Measurements from ENCODE around the gene KIAA0232.

- RRBS, result no CpG with 5 or more reads among the region's 10 CpGs
These were observed 14.2 kb upstream of the KIAA0232 start for GRCh38 chr4:6768178-6768821.

GRCh38 chr4:6780231-6780703 is 2.3 kb upstream of the KIAA0232 start:
- RRBS, result no CpG with 5 or more reads among the region's 4 CpGs

DNA sequence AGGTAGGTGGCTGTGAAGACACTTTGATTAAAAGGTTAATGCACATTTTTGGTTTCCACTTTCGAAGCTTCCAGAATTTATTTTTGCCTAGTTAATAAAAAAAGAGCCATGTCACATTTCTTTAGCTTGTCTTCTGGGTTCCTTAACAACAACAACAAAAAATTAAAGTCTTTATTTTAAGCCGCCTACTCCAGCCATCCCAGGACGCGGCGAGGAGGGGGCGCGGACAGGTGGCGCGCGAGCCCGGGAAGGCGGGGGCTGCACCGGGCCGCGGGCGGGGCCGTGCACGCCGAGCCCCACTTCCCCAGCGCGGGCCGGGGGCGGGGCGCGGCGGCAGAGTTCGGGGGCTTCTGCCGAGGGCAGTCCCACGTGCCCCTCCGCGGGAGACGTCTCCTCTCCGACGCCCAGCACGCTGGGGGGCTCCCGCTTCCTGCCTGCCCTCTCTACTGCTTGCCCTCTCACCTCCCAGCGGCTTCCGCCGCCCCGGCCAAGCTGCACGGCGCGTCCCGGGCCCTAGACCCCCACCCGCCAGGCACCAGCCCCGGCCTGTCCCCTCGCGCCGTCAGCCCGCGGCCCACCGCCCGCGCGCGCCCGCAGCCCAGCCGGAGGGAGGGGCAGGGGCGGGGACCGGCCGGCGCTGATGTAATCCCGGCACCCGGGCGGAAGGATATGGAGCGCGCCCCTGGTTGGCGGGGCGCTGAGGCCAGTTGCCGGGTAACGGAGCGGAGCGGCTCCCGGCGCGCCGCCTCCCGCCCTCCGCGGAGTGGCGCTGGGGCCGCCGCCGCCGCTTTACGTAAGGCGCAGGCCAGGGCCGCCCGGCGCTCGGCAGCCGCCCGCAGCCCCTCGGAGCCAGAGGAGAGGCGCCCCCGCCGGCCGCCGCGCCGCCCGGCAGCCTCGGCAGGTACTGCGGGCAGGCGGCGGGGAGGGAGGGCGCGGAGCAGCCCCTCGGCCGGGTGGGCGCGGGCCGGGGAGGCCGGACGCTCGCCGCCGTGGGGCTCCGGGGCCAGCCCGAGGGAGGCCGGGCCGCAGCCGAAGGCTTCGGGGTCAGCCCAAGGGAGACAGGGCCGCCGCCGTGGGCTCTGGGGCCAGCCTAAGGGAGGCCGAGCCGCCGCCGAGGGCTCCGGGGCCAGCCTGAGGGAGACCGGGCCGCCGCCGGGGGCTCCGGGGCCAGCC is at the start of gene KIAA0232:
Gene KIAA0232 (plus strand): TSS at position 787 of the 1,173 bp plus-strand sequence.
- RRBS, result under 1% methylated on average over 70 of the region's 137 CpGs

- RRBS, result under 1% methylated on average over 40 of the region's 95 CpGs
These were observed 935 bp downstream of the KIAA0232 start for GRCh38 chr4:6783114-6784210.

DNA sequence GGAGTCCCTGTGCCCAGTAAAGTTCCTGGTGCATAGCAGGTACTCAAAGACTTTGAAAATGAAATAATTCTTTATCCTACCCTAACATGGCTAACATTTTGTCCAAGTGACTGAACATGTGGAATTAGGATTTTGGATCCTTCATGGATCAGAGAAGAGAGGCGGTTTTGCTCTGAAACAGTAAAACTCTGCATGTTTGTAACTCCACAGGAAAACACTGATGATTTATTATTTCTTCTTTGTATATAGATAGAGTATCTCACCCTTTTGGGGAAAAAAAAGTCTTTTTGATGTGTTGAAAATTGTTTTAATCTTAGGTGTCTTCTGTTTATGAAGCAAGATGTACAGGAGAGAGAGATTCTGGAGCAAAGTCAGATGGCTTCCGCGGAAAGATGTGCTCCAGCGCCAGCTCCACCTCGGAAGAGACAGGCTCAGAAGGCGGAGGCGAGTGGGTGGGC is 29.1 kb upstream of the TBC1D14 start:
- RRBS, result no CpG with 5 or more reads among the region's 7 CpGs

DNA sequence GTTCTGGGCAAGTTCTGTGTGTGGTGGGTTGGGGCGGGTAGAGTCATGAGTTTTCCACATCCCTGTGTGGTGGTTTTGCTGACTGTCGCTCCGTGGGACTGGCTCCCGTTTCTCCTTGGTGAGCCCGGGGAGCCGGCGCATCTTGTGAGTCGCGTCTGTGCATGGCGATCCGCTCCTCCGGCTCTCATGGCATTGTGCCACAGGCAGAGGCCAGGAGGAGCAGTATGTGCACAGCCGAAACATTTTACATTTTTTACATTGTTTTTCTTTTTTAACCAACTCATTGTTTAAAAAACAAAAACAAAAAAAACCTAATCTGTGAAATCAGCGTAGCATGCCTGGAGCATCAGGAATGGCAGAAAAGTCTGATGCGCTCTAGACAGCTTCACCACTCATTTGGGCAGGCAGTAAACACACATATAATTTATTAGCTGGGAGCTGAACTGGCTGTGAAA is 27.6 kb upstream of the TBC1D14 start:
- RRBS, result 86% methylated on average over 7 of the region's 15 CpGs

DNA sequence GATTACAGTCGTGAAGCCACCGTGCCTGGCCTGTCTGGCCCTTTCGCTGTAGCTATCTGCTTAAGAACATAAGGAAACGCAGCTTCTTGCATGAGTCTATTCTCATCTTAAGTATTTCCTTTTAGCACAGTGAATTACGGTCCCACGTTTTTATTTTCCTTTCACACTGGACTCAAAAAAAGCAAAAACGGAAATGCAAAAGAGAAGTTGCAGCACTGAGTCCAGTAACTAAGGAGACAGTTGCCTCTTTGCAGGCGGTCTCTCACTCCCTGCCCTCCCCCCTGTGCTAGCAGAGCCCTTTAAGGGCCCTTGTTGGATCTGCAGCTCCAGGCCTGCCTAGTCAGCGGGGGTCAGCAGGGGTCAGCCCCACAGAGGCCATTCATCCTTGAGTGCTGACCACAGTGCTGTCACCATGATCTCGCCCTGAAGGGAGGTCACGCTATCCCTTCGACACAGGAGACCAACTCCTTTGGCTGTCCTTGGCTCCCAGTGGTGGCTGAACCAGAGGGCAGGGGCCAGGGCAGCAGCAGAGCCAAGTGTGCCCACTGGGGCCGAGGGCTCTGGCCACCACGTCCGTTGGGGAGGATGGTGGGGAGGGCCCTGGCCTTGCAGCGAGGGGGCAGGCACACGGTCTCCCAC is 21.7 kb upstream of the TBC1D14 start:
- RRBS, result no CpG with 5 or more reads among the region's 17 CpGs

DNA sequence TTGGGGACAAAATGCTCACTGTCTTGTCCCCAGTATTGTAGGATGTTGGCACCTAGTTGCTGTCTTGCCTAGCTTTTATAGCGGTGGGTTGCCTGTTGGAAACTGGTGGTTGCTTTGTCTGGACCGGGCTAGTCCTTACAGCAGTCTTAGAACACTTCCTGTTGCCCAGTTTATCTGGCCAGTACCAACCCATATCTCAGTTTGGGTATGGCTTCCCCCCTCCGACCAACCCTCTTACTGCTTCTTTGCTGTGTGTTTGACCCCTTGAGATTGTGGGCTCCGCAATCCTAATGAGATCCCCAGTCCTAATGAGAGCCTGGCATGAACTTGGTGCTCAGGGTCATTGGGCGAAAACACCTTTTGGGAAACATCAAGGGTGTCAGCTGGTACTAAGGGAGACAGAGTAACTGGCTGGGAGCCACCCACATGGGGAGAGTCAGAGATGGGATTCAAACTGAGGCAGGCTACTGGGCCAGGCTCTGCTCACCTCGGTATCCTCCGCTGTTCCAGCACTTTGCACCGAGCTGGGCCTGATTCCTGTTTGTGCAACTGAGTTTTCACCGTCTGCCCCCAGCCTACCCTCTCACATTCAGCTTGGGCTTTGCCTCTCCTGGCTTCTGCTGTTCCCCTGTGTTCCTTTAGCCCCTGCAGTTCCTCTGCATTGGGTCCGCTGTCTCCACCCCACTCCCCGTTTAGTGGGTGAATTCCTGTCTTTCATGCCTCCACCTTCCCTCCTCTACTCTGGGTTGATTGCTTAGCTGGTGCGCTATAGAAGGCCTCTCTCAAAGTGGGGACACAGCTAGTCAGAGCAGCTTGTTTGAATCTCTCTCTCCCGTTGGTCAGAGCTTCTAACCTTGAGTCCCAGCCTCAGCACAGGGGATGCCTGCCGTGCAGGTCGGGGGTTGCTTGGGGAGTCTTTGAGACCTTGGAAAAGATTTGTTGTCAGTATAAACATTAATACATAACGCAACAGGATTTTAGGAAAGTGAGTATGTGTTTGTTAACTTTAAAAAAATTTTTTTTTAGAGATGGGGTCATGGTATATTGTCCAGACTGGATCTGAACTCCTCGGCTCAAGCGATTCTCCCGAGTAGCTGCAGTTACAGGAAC is 1.7 kb downstream of the TBC1D14 start:
- RRBS, result no CpG with 5 or more reads among the region's 19 CpGs

- RRBS, result no CpG with 5 or more reads among the region's 17 CpGs
These were observed 16.5 kb downstream of the TBC1D14 start for GRCh38 chr4:6926102-6926647.

- RRBS, result no CpG with 5 or more reads among the region's 19 CpGs
These were observed 17.4 kb downstream of the TBC1D14 start for GRCh38 chr4:6926648-6927862.

GRCh38 chr4:7044969-7045490 is 1.9 kb downstream of the TADA2B start:
- RRBS, result 92% methylated on average over 3 of the region's 12 CpGs

- RRBS, result no CpG with 5 or more reads among the region's 8 CpGs
These were observed 6.5 kb downstream of the TADA2B start for GRCh38 chr4:7049716-7049997.

DNA sequence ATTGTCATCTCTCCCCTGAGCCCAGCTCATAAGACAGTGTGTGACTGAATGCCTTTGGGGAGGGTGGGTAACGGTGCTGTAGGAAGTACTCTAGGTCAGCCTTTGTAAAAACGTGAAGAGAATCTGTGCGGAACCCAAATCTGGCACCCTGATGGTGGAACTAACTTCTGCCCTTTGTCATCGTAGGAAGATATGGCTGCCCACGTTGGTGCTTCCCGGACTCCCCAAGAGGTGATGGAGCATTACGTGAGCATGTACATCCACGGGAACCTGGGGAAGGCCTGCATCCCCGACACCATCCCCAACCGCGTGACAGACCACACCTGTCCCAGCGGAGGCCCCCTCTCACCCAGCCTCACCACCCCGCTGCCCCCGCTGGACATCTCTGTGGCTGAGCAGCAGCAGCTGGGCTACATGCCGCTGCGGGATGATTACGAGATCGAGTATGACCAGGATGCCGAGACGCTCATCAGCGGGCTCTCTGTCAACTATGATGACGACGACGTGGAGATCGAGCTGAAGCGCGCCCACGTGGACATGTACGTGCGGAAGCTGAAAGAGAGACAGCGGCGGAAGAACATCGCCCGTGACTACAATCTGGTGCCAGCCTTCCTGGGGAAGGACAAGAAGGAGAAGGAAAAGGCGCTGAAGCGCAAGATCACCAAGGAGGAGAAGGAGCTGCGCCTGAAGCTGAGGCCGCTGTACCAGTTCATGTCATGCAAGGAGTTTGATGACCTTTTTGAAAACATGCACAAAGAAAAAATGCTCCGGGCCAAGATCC is 10.9 kb downstream of the TADA2B start:
- RRBS, result no CpG with 5 or more reads among the region's 39 CpGs

DNA sequence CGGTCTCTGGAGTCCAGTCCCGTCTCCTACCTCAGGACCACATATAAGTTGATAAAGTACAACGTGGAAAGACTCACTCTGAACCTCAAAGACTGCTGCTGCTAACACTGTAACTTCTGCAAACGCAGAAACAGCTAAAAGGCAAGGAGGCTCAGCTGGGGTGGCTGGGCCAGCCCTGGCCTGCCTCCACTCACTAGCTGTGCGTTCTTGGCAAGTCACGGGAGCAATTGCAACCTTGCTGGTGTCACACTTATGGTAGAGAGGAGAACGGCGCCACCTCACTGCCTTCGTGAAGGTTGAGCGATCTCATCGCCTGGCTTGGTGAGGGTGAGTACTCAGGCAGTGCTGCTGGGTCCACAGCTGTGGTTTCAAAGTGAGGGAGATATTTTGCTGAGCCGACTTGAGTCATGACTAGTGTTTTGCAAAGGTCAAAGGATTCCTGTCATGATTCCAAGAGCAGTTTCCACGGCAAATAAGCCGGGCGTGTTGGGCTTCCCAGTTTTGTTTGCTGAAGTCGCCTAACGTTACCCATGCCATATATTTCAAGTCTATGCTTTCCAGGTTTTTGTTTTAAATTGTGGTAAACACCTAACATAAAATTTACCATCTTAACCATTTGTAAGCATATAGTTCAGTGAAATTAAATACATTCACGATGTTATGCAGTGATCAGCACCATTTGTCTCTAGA is 57.2 kb upstream of the GRPEL1 start:
- RRBS, result 83% methylated on average over 1 of the region's 18 CpGs

DNA sequence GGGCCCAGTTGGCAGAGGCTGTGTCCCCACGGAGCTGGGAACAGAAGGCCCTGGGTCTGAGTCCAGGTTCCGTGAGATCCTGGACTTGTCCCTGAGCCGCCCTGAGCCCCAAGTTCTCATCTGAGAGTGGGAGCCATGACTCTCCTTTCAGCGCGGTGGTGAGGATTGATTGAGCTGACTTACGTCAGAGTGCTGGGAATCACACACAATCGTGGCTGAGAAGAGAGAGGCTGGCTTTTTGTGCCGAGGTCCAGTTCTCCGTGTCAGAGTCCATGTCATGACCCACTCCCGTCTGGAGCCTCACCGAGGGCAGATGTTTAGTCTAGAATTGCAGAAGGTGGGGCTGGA is 97.9 kb downstream of the PSAPL1 start:
- RRBS, result no CpG with 5 or more reads among the region's 11 CpGs

DNA sequence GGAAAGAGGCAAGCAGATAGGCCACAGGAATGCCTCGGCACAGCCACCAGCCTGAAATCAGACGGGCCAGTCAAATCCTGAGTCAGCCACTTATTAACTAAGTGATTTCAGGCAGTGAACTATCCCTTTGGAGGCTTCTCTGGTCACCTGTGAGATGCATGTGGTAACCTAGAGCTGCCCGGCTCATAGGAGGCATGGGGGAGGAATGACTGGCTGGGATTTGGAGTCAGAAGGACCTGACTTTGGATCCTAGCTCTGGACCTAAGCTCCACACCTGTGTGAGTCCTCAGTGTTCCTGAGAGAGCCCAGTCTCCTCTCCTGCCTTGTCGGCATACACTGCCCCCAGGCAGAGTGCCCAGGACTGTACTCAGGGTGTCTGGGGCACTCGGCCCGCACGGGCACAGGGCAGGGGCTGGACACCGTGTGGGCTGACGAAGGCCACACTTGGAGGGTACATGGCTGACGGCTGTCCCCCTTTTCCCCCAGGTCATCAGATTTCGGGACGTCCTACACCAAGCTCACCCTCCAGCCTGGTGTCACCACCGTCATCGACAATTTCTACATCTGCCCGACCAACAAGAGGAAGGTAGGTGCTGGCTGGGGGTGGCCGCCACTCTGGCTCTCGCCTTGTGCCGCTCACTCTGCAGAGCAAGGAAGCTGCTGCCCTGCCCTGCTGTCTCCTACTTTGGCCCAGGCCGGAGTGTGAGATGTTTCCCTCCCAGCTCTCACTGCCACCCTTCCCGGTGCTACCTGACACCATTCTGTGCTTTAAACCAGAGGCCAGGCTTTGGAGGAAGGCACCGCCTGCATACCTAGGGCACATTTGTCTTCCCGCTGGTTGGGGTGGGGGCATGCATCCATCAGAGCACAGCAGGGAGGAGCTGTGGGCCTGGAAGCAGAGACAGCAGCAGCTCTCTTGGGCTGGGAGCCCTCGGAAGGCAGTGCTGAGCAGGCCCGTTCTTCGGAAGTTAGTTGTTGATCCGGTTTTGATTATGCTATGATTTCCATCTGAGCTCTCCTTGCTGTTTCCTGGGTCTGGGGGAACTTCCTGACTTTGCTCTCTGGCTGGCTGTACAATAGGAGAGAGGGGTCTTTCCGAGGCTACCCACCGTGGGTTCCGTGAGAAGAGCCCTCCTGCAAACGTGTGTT is 96.7 kb upstream of the PSAPL1 start:
- RRBS, result 40% methylated on average over 1 of the region's 30 CpGs

DNA sequence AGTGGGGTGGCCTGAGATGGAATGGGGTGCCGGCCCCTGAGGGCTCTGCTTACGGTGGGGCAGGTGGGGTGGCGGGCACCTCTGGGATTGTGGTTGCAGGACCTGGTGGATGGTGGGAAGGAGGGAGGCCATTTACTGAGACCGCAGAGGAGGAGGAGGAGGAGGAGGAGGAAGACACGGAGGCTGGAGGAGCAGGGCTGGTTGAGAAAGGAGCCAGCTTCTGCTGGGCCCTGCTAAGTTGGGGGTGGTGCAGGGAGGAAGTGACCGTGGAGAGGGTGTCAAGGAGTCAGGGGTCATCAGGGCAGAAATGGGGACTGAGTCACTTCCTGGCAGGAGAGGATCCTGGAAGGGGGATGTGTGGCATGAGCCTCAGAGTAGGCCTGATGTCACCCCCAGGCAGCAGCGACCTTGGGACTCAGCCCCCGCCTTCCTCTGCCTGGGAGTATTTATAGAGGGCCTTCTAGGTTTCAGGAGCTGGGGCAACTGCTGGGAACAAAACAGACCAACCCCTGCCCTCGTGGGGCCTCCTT is 213.4 kb upstream of the PSAPL1 start:
- RRBS, result no CpG with 5 or more reads among the region's 9 CpGs

GRCh38 chr4:7651244-7651793 is 216.6 kb upstream of the PSAPL1 start:
- RRBS, result no CpG with 5 or more reads among the region's 10 CpGs

DNA sequence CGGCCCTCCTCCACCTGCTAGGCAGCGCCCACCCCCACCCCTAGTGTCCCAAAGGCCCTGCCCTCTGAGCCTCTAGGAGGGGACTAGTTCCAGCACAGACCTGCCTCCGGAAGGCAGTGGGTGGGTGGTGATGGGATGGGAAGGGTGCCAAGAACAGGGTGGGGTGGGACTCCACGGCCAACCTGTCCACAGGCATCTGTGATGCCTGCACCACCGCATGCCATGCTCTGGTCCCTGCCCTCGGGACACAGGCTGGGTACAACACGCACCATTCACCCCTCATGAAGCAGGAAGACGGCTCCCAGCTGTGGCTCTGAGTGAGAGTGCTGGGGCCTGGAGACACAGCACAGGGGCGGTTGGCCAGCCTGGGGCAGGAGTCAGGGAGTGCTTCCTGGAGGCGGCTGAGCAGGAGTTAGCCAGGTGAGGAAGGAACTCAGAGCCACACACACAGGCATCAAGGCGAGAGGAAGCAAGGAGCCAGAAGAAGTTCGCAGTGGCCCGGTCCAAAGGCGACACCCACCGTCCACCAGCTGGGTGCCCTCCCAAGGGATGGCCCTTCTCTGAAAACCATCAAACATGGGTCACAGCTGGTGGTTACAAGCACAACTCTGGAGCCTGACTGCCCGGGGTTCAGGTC is 243.2 kb upstream of the PSAPL1 start:
- RRBS, result 67% methylated on average over 1 of the region's 16 CpGs

DNA sequence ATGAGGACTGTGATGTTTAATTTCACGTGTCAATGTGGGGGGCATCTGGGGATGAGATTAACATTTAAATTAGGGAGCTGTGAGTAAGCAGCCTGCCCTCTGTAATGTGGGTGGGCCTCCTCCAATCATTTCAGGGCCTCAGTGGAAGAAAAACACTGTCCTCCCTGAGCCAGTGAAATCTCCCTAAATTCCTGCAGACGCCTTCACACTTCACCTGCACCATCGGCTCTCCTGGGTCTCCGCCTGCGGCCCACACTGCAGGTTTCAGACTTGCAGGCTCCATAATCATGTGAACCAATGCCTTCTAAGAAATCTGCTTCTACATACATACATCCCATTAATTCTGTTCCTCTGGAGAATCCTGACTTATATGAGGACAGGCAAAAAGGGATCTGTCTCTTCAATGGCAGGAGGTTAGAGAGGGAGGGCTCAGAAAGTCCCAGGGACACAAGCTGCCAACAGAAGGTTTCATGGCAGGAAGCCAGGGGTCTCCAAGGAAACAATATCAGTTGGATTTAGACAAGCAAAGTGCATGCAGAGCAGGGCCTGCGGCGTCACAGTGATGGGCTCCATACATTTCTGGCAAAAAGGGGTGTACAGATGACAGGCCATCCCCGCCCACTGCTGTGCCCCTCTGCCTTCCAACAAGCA is 121.5 kb downstream of the AFAP1 start:
- RRBS, result no CpG with 5 or more reads among the region's 8 CpGs

Measured in BE2C (cell line).